ENCODE data around the genes BMPR1B and C4orf54.

DNA sequence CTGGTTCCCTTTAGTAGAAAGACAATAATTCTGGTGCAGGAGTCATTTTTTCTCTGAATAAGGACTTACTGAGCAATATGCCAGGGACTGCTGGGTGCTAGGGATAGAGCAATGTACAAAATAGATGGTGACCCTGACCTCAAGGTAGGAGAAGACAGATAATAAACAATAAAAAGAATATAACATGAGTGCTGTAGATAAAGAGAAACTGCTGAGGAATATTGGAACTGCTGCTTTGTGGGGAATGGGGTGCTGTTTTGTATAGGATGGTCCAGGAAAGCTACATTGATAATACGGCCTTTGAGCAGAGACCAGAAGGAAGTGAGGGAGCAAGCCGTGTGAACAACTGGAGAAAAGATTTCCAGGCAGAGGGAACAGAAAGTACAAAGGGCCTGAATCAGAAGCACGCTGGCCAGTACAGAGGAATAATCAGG lies 124.2 kb upstream of the BMPR1B start:
- PRO-cap: no peak

GRCh38 chr4:94654017-94654886 lies 103.5 kb upstream of the BMPR1B start:
- PRO-cap: no peak

DNA sequence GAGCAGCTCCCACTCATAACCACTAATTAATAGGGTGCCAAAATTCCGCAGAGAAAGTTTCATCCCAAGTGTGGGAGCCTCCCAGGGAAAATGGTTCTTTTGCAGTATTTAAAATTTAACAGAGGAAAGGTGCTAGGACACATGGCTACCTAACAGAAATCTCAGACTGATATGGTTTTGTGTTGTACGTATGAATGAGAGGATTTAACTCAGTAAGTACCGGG lies 88.5 kb upstream of the BMPR1B start:
- PRO-cap: no peak

- PRO-cap: no peak
These were observed at the start of gene BMPR1B for GRCh38 chr4:94757525-94758303. Gene BMPR1B (plus strand): TSS chr4:94757955.

GRCh38 chr4:95528412-95528881 lies 20.3 kb downstream of the UNC5C start:
- PRO-cap: no peak

DNA sequence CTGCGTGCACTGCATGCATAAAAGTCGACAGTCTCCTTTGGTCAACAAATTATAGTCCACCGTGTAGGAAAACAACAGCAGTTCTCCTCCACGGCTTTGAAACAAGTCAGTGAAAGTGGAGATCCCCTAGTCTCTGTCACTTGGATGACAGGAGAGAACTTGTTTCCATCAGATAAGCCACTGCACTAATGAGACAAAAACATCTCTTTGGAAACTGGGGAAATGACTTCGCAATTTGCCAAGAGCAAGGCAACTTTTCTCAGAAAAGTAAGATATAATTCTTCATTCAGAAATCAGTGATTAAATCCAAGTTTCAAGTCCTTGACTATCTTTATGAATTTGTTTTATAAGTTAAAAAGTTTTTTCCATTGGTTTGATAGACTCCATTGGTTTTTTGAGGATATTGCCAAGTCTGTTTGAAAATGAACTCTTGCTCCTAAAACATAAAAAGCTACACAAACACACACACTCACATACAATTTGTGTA lies 9.5 kb downstream of the UNC5C start:
- PRO-cap: no peak

- PRO-cap: no peak
These were observed 1.1 kb upstream of the UNC5C start for GRCh38 chr4:95549801-95550335.

- PRO-cap: no peak
These were observed 54.6 kb downstream of the RAP1GDS1 start for GRCh38 chr4:98315694-98316341.

- PRO-cap: no peak
These were observed 138.8 kb downstream of the RAP1GDS1 start for GRCh38 chr4:98399790-98400519.

- PRO-cap: no peak
These were observed 93.5 kb downstream of the TSPAN5 start for GRCh38 chr4:98564692-98565540.

GRCh38 chr4:98902377-98902805 lies 26.5 kb downstream of the EIF4E start:
- PRO-cap: no peak

DNA sequence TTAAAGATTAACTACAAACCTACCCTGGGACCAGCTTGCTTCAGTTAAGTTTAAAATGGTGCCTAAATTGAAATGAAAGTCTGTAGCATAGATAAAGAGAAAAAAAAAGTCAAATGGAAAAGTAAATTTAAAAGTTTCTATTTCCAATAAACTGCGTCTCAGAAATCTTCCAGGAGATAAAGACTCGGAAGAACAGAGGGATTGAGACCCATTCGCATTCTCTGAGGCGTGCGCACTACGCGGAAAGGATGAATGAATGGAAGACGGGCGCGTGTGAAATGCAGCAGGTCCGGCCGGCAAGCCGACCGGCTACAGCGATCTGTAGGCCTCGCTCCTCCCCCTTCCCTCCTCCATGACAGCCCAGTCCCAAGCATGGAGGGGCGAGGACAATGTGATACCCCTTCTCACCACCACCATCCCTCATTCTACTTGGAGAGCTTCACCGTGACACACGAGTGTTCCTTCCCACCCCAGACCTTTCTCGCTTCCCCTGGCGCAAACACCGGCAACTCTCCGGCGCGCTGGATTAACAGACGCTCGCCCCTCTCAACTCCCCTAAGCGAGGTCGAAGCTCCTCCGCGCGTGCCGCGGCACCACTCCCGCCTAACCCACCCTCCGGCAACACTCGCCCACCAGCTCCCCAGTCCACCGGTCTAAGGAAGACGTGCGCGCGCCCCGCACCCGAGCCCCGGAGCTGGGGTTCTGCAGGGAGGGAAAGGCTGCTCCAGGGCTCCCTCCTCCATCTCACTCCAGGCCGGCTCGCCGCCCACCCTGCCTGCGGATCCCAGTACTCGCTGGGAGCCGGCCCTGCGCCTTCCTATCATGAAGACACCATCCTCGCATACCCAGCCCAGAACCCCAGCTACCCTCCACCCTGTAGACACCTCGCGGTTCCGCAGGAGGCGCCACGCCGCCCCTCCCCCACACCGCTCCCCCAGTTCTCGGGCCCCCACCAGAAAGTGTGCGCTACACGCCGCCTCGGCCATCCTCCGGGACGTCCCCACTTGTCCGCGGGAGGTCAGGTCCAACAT lies 676 bp downstream of the EIF4E start:
- PRO-cap: bidirectional peak, plus-strand start at position 423 of the sequence, minus-strand start at position 279 of the sequence; bidirectional peak, plus-strand start at position 937 of the sequence, minus-strand start at position 864 of the sequence

DNA sequence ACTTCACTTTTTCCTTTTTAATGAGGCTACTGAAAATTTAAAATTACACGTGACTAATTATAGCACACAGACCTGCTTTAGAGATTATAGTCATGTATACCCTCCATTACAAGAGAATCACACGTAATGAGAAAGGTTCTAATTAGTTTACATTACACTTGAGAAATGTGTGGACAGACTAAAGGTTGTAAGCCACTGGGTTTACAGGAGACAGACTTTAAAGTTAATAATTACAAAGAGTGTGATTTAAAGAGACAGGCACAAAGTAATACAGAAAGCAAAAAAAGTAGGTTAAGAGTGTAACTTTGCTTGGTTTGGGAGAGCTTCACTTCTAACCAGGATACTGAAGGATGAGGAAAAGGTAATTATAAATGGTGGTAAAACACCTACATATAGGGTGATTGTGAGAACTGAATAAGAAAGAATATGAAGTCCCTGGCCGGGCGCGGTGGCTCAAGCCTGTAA lies 2.3 kb downstream of the ADH5 start:
- PRO-cap: no peak

DNA sequence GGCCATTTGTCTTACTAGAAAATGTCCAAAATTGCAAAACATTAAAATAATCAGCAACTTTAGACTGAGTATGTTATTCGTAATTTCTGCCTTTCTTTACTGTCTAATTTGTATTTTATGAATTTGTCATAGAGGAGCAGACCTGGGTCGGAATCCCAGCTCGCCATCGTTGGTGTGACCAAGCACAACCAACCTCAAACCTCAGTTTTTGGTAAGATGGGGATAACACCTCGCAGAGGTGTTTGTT lies 785 bp downstream of the ADH5 start:
- PRO-cap: no peak

- PRO-cap: no peak
These were observed 10.5 kb downstream of the ADH1B start for GRCh38 chr4:99310570-99311232.

DNA sequence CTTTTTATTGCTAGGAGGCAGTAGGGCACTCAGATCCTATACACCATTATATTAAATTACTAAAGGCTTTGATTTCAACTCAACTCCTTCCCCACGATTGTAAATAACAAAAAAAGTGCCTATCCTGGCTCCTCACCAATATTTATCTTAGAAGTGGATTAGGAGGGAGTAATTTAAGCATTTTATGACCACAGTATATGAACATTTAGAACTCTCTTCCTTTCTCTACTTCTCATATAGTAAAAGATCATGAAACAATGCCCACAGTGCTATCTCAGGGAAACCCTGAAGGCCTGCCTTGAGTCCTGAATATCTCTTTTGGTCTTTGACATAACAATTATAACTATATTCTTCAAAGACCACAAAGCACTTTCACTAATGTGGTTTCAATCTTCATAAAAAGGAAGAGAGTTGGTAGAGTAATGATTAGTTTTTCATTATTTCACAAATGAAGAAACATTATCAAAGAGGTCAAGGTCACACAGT lies 29.1 kb upstream of the ADH1C start:
- PRO-cap: no peak

- PRO-cap: no peak
These were observed 25.6 kb upstream of the ADH7 start for GRCh38 chr4:99460646-99461163.

- PRO-cap: no peak
These were observed 9.3 kb downstream of the C4orf54 start for GRCh38 chr4:99648263-99648779.

DNA sequence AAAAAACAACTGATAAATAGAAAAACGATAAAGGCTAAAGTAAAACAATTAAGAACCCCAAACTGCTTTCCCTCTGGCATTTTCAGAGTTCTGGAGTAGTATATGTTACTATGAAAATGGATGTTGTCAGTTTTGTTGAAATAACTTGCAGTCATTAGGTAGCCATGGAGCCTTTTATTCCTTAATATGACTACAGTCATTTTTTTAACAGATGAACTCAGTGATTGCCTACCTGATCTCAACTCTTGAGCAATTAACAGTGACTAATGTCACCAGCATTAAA lies at the start of gene C4orf54:
C4orf54 (minus strand) TSS at position 149 of the 283 bp plus-strand sequence.
- PRO-cap: no peak

- PRO-cap: no peak
These were observed 26.7 kb upstream of the DDIT4L start for GRCh38 chr4:100216883-100217446.

Data from NALM6 (cell line).